Bronchial epithelial cell (primary cell): ENCODE measurements around the gene CAV1.

- RRBS, 2 experiments, result no CpG with 5 or more reads among the region's 3 CpGs
Measured at GRCh38 chr7:112481734-112482297, 1.0 kb downstream of the LSMEM1 start.

DNA sequence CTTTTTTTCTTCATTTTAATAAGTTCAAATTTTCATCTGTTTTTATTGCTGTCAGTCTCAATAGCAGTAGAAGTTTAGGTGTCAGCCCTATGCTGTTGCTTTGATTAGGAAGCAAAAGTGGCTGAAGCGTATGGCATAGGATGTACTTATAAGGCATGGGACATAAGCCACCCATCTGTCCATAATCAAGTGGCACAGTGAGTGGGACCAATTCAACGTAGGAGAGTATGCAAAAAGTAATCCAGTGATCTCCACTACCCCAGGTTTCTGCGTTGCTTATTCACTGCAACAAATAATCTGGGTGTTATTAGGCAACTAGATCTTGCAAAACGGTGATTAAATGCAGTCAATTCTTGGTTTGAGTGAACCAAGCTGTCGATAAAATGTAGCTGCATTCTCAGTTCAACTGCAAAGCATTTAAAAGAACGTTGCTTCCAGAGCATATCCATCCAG is 4.9 kb downstream of the LSMEM1 start:
- RRBS, 2 experiments, result no CpG with 5 or more reads among the region's 6 CpGs

GRCh38 chr7:112939982-112940725 is 479 bp upstream of the BMT2 start:
- RRBS, 2 experiments, result 0% methylated on average over 3 to 4 of the region's 27 CpGs

GRCh38 chr7:112976984-112977537 is 37.4 kb upstream of the BMT2 start:
- RRBS, 2 experiments, result no CpG with 5 or more reads among the region's 9 CpGs

GRCh38 chr7:113117261-113117941 is 953 bp downstream of the SMIM30 start:
- RRBS, 2 experiments, result no CpG with 5 or more reads among the region's 9 CpGs

GRCh38 chr7:114426331-114426910 is 11.8 kb downstream of the FOXP2 start:
- RRBS, 2 experiments, result no CpG with 5 or more reads among the region's 3 CpGs

DNA sequence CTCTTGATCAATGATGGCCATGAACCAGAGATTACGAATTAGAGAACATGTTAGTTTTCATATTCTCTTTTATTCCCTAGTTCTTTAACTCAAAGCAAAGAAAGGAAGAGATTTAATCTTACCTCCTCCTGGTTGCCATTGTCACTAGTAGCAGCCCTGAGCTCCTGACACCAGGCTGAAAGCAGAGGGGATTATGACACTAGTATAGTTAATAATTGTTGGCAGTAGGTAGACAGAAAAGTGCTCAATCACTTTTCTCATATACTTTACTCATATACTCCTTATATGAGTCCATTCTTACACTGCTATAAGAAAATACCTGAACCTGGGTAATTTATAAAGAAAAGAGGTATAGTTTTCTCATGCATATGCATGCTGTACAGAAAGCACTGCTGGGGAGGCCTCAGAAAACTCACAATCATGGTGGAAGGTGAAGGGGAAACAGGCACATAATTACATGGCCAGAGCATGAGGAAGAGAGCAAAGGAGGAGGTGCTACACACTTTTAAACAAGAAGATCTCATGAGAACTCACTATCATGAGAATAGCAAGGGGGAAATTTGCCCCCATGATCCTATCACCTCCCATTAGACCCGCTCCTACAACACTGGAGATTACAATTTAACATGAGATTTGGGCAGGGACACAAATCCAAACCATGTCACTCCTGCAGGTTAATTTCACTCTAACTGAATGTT is 39.5 kb downstream of the MDFIC start:
- RRBS, 2 experiments, result no CpG with 5 or more reads among the region's 2 CpGs

- RRBS, 2 experiments, result no CpG with 5 or more reads among the region's 6 CpGs
Measured at GRCh38 chr7:114995647-114996592, 74.0 kb downstream of the MDFIC start.

GRCh38 chr7:115477412-115477815 is 553.1 kb downstream of the TFEC start:
- RRBS, 2 experiments, result no CpG with 5 or more reads among the region's 26 CpGs

- RRBS, 2 experiments, result no CpG with 5 or more reads among the region's 7 CpGs
Measured at GRCh38 chr7:116226335-116226964, 16.1 kb downstream of the TES start.

DNA sequence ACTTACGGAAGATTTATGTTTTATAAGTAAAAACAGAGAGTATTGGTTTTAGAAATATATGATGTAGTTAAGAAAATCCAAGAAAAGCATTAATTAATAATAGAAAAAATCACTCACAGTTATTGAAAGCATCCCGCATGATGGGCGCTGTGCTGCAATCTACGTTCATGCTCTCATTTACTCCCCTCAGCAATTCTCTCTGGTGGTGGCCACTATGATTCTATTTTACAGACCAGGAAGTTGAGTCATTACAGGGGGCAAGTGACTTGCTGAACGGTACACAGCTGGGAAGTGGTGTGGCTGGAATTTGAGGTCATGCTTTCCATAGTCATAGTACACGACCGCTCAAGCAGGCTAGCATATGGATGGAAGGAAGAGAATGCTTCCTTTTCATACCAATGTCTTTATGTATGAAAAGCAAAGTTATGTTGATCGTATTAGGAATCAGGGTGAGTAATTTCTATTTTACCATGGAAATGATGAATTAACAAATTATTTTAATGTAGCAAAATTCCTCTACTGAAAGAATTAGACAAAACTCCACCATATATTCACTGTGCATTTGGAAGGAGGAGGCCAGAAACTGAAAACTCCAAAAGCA is 117.5 kb downstream of the TES start:
- RRBS, 2 experiments, result no CpG with 5 or more reads among the region's 8 CpGs

GRCh38 chr7:116522285-116522828 is 2.5 kb upstream of the CAV1 start:
- RRBS, 2 experiments, result no CpG with 5 or more reads among the region's 7 CpGs

DNA sequence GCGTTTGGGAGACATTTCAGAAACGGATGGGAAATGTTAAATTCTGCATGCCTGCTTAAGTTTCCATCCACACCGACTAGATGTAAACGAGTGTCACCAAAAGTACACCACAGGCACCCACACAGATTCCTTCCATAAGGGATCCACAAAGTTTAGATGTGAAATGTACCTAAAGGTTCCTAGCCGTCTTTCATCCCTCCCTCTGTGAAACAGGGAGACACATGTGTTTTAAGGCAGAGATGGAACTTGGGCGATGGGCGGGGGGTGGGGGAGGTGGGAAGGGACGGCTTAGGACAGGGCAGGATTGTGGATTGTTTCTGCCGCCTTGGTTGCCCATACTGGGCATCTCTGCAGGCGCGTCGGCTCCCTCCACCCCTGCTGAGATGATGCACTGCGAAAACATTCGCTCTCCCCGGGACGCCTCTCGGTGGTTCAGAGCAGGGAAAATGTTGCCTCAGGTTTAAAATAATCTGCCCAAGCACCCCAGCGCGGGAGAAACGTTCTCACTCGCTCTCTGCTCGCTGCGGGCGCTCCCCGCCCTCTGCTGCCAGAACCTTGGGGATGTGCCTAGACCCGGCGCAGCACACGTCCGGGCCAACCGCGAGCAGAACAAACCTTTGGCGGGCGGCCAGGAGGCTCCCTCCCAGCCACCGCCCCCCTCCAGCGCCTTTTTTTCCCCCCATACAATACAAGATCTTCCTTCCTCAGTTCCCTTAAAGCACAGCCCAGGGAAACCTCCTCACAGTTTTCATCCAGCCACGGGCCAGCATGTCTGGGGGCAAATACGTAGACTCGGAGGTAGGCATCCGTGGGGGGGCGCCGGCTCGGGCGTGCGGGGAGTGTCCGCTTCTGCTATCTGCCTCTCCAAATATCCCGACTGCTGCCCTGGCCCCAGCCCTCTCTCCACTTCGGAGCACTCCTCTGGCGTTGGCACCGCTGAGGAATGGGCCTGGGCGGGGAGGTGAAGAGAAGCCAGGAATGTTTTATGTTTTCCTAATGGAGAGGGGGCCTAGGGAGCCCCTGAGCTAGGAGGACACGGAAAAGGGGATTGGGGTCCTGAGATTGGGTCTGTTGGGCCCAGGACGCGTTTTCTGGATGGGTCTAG is at the start of gene CAV1:
TSS of gene CAV1 (plus strand) at position 742 of the 1,105 bp plus-strand sequence.
- RRBS, 2 experiments, result no CpG with 5 or more reads among the region's 53 CpGs

GRCh38 chr7:116536033-116536637 is 11.3 kb downstream of the CAV1 start:
- RRBS, 2 experiments, result no CpG with 5 or more reads among the region's 4 CpGs

- RRBS, 2 experiments, result no CpG with 5 or more reads among the region's 3 CpGs
Measured at GRCh38 chr7:116812744-116813421, 49.5 kb upstream of the CAPZA2 start.

GRCh38 chr7:116948860-116949581 is 4.3 kb upstream of the ST7 start:
- RRBS, 2 experiments, result no CpG with 5 or more reads among the region's 6 CpGs

DNA sequence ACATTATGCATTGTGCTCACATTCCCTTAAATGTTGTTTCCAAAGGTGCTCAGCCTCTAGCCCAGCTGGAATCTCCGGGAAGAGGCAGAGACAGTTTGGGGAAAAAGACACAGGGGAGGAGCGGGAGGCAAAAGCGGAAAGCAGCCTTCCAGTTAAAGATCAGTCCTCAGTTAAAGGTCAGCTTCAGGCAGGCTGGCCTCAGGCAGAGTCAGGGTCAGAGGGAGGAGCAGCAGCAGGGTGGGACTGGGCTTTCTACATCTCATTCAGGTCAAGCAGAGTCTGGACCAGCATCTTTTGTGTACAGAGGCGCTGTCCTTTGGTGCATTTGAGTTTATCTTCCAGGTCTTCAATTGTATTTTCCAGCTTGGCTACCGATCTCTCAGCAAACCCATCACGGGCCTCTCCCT is 18.6 kb downstream of the ST7 start:
- RRBS, 2 experiments, result no CpG with 5 or more reads among the region's 6 CpGs